ENCODE measurements around a stretch of chr6.

DNA sequence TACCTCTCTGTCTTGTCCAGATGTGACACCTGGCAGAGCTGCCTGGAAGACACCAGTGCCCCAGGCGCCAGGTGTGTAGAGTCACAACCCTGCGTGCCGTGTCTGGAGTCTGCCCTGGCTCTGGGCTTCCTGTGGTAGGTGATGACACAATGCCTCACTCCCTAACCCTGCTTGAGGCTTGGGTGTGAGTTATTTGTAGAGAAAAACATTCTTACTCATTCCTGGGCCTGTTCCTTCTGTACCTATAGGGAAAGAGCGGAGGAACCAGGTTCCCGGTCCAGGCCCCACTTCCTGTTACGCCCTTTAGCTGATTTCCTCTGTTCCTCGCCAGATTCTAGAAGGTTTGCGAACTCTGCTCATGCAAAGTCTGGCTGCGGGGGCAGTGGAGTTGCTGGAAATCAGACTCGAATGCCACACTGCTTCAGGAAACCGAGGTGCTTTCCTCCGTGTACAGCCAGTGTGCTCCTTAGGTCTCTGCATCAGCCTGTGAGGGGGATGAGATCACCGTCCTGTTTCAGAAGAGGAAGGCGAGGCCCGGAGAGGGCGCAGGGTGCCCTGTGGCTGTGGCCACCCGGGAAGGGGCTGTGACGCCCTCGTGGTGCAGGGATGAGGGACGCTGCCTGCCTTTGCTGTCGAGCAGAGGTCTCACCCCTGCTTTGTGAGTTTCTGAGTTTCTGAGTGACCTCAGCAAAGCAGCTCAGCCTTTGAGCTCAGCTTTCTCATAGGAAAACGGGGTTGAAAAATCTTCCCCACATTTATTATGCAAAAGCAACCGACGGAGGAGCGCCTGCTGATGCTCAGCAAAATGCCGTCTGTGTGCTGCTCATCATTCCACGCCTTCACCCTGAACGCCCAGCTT is 67.0 kb upstream of the DUSP22 start:
- PRO-cap, 4 experiments: no peak in any of the 4 experiments
- RAMPAGE, long total RNA, 2 experiments: no peak in any of the 2 experiments
- RRBS: 76% methylated on average over 3 of the region's 28 CpGs

- PRO-cap, 4 experiments: no peak in any of the 4 experiments
- RAMPAGE, long total RNA, 2 experiments: no peak in any of the 2 experiments
- RRBS: no CpG with 5 or more reads among the region's 4 CpGs
These were observed 20.9 kb downstream of the DUSP22 start for GRCh38 chr6:312969-313766.

GRCh38 chr6:347181-347691 is 44.3 kb upstream of the IRF4 start:
- PRO-cap, 4 experiments: no peak in any of the 4 experiments
- RAMPAGE, long total RNA, 2 experiments: no peak in any of the 2 experiments
- RRBS: no CpG with 5 or more reads among the region's 5 CpGs

DNA sequence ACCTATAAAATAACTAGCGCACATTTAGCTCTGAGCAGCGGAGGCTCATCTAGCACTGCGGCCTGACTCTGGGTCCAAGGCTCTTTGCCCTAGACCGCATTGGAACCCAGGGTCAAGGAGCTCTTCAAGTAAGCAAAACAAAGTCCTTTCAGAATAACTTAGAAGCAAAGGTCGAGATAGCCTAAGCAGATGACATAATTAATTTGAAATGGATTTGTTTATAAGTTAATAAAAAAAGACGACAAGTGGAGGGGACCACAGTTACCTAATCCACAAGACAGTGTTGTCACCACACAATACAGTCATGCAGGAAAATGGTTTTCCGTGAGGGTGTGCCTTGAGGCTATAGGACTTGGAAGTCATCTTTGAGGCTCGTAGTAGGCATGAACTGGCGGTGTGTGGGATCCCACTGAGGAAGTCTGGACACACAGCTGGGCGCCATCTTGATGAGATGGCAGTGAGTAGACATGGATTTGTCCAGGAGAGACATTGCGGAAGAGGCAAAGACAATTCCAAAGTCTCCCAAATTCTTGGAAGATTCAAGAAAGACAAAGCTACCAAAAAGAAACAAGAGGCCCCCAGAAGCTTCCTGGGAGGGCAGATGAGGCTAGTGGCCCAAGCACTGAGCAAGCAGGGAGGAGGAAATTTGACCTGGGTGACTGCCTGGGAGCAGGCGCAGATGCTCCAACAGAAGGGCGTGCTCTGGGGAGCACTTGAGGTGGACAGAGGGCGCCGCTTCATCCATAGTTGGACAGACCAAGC is 29.0 kb upstream of the IRF4 start:
- PRO-cap, 4 experiments: no peak in any of the 4 experiments
- RAMPAGE, long total RNA, 2 experiments: start-site peak on the plus strand in 1 of 2 experiments, centred at positions 354 to 469 of the sequence, 5 reads per replicate
- RRBS: no CpG with 5 or more reads among the region's 15 CpGs

GRCh38 chr6:390969-391467 is 534 bp upstream of the IRF4 start:
- PRO-cap, 4 experiments: no peak in any of the 4 experiments
- RAMPAGE, long total RNA, 2 experiments: no peak in any of the 2 experiments
- RRBS: 0% methylated on average over 3 of the region's 27 CpGs

DNA sequence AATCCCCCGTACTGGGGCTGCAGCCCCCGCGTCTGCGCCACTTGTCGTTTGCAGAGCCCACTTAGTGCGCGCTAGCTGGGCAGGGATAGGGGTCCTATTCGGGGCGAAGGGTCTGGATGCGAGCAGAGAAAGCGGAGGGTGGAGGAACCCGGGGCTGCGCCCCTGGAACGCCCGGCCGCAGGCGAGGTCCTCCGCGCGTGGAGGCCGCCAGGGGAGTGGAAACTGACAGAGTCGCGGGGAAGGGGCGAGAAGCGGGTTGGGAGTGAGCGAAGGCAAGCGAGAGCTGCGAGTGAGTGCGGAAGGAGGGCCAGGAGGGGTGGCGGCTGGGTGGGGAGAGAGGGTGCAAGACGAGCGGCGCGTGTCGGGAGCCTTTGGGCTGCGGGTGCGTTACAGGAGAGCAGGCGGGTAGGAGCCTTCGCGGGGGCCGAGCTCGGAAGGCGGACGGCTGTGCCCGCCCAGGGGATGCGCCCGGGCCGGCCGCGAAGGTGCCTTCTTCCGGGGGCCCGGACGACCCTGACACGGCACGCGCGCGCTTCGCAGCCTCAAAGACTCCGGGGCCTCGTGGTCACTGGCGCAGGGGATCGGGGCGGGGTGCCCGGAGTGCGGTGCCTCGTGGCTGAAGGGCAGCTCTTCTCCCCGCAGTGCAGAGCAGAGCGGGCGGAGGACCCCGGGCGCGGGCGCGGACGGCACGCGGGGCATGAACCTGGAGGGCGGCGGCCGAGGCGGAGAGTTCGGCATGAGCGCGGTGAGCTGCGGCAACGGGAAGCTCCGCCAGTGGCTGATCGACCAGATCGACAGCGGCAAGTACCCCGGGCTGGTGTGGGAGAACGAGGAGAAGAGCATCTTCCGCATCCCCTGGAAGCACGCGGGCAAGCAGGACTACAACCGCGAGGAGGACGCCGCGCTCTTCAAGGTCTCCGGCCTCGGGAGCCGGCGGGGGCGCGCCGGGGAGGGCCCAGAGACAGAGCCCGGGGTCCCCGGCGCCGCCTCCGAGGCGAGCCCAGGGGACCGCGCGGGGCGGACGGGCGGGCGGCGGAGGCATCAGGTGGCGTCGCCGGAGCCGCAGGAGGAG is 1.2 kb downstream of the IRF4 start:
- PRO-cap, 4 experiments: no peak in any of the 4 experiments
- RAMPAGE, long total RNA, 2 experiments: no peak in any of the 2 experiments
- RRBS: 5% methylated on average over 46 of the region's 126 CpGs

DNA sequence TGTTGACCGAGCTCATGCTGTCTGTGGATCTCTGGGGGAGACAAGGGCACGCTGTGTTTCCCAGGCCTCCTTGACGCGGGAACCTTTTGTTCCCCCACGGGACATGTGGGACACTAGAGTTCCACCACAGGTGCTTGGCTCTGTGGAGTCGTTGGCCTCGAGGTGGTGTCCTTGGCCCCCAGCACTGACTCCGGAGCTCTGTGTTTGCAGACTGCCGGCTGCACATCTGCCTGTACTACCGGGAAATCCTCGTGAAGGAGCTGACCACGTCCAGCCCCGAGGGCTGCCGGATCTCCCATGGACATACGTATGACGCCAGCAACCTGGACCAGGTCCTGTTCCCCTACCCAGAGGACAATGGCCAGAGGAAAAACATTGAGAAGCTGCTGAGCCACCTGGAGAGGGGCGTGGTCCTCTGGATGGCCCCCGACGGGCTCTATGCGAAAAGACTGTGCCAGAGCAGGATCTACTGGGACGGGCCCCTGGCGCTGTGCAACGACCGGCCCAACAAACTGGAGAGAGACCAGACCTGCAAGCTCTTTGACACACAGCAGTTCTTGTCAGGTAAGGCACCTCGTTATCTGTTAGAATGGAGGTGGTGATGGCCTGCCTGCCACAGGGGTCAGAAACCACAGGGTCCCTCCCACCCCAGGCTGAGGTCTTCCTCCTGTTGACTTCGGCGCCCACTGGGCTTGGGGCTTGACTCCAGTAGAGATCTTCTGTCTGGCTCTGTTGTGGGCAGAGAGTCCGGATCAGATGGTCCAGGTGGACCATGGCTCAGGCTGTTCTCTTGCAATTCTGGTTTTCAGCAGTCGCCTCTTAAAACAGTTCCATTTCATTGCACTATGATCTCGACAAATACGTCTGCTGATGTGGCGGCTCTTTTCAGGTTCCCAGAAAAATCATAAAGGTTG is 9.9 kb downstream of the IRF4 start:
- PRO-cap, 4 experiments: no peak in any of the 4 experiments
- RAMPAGE, long total RNA, 2 experiments: no peak in any of the 2 experiments
- RRBS: 90% methylated on average over 5 of the region's 32 CpGs

DNA sequence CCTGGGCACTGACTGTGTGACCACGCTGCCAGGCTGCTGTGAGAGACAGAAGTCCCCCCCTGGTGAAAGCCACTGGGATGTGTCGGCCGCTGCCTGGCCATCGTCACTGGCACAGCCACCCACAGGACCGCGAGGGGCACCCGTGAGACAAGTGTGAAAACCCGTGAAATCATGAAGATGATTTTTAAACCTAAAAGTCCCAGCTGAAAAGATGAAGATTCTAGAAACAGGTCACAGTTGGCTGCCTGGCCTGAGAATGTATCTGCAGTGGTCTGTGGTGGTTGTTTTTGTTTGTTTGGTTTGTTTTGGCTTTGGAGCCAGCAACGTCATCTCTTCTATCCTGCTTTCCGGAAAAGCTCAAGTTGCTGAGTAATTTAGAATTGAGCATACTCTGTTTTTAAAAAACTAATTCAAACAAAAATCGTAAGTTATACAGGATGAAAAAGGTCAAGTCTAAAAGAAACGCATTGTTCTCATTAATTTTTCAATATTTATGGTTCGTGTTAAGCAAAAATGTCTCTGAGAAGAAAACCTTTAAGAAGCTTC is 94.7 kb downstream of the HUS1B start:
- PRO-cap, 4 experiments: peak in 2 of 4 experiments; most common minus-strand start position 264 of the sequence (in 2)
- RAMPAGE, long total RNA, 2 experiments: no peak in any of the 2 experiments
- RRBS: no CpG with 5 or more reads among the region's 13 CpGs

GRCh38 chr6:617278-618057 is 39.4 kb downstream of the HUS1B start:
- PRO-cap, 4 experiments: no peak in any of the 4 experiments
- RAMPAGE, long total RNA, 2 experiments: no peak in any of the 2 experiments
- RRBS: no CpG with 5 or more reads among the region's 14 CpGs

GRCh38 chr6:1312438-1313053 is 648 bp downstream of the FOXQ1 start:
- PRO-cap, 4 experiments: no peak in any of the 4 experiments
- RAMPAGE, long total RNA, 2 experiments: no peak in any of the 2 experiments
- RRBS: 5% methylated on average over 15 of the region's 73 CpGs

GRCh38 chr6:1363552-1364457 is 25.6 kb upstream of the FOXF2 start:
- PRO-cap, 4 experiments: peak in 1 of 4 experiments; most common plus-strand start chr6:1363839 (in 1)
- RAMPAGE, long total RNA, 2 experiments: no peak in any of the 2 experiments
- RRBS: no CpG with 5 or more reads among the region's 15 CpGs

- PRO-cap, 4 experiments: no peak in any of the 4 experiments
- RAMPAGE, long total RNA, 2 experiments: no peak in any of the 2 experiments
- RRBS: no CpG with 5 or more reads among the region's 10 CpGs
These were observed 3.7 kb upstream of the FOXF2 start for GRCh38 chr6:1385750-1385994.

DNA sequence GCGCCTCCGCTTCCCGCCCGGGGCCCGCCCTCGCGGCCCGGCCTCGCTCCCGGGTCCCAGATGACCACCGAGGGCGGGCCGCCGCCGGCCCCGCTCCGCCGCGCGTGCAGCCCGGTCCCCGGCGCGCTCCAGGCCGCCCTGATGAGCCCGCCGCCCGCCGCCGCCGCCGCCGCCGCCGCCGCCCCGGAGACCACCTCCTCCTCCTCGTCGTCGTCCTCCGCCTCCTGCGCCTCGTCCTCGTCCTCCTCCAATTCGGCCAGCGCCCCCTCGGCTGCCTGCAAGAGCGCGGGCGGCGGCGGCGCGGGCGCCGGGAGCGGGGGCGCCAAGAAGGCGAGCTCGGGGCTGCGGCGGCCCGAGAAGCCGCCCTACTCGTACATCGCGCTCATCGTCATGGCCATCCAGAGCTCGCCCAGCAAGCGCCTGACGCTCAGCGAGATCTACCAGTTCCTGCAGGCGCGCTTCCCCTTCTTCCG is 548 bp downstream of the FOXF2 start:
- PRO-cap, 4 experiments: no peak in any of the 4 experiments
- RAMPAGE, long total RNA, 2 experiments: no peak in any of the 2 experiments
- RRBS: 4% methylated on average over 26 of the region's 75 CpGs

- PRO-cap, 4 experiments: no peak in any of the 4 experiments
- RAMPAGE, long total RNA, 2 experiments: no peak in any of the 2 experiments
- RRBS: no CpG with 5 or more reads among the region's 15 CpGs
These were observed 12.9 kb downstream of the FOXF2 start for GRCh38 chr6:1402365-1402659.

DNA sequence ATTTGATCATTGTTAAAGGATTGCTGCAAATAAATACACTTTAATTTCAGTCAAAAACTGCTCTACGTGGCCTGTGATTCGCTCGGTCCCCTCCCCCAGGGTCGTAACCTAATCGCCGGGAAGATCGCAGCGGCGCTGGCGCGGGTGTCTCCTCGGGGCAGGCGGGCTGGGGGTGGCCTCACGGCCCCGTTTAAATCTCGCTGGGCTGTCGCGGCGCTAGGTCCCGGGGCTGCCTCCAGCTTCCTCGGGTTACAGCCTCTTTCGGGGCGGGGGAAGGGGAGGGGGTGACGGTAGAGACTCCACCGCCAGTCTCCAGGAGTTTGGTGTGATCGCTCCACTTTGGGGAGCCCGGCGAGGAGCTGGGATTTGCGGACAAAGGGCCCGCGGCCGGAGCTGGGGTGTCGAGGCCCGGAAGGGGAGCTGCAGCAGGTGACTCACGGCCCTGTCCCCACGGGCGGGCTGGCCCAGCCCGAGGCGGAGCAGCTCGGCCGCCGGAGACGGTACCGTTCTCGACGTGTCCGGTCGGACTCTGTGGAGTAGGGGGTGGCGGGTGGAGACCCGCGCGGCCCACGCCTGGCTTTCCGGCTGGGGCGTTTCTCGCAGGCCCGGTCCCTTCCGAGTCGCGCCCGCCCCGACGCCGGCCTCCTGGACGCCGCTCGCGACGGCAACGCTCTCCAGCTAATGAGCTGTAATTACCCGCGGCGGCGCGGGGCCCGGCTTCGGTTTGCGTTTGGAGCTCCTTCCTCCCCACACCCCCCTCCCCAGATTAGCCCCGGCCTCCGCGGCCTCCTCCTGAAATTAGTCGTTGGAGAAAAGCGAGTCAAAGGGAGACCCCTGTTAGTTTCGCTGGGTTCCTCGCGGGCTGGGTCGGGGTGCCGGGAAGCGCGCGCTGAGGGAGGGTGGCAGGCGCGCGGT is 4.4 kb downstream of the FOXC1 start:
- PRO-cap, 4 experiments: peak in 1 of 4 experiments; most common minus-strand start position 531 of the sequence (in 1)
- RAMPAGE, long total RNA, 2 experiments: no peak in any of the 2 experiments
- RRBS: 14% methylated on average over 60 of the region's 94 CpGs

GRCh38 chr6:1614756-1615116 is 5.0 kb downstream of the FOXC1 start:
- PRO-cap, 4 experiments: peak in 2 of 4 experiments; most common minus-strand start chr6:1614865 (in 2)
- RAMPAGE, long total RNA, 2 experiments: no peak in any of the 2 experiments
- RRBS: 38% methylated on average over 11 of the region's 44 CpGs

DNA sequence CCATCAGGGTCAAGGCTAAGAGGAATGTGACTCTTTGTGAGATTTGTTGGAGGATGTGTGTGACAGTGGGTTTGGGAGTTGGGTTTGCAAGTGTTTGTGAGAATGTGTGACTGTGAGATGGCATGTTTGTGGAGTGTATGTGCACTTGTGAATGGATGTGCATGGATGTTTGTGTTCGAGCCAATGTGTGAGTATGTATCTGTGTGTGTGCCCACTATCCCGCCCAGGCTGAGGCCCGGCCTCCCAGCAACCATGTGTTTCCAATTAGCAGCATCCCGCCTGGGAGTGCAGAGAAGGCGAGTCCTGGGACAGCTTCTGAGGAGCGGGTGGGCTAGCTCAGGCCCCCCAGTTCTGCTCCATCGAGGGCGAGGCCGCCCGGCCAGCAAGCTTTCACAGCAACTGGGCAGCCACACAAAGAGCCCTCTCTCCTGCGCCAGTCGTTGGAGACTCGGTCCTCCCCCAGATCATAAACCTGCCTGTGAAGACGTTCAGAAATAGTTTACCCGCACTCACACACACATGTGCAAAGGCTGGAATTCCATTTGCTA is 12.7 kb downstream of the FOXC1 start:
- PRO-cap, 4 experiments: no peak in any of the 4 experiments
- RAMPAGE, long total RNA, 2 experiments: no peak in any of the 2 experiments
- RRBS: no CpG with 5 or more reads among the region's 15 CpGs

GRCh38 chr6:1623925-1624394 is 14.2 kb downstream of the FOXC1 start:
- PRO-cap, 4 experiments: no peak in any of the 4 experiments
- RAMPAGE, long total RNA, 2 experiments: no peak in any of the 2 experiments
- RRBS: 40% methylated on average over 20 of the region's 40 CpGs

GRCh38 chr6:1718226-1718785 is 108.6 kb downstream of the FOXC1 start:
- PRO-cap, 4 experiments: no peak in any of the 4 experiments
- RAMPAGE, long total RNA, 2 experiments: no peak in any of the 2 experiments
- RRBS: no CpG with 5 or more reads among the region's 11 CpGs

GRCh38 chr6:1778585-1778995 is 168.9 kb downstream of the FOXC1 start:
- PRO-cap, 4 experiments: peak in 1 of 4 experiments; most common plus-strand start chr6:1778787 (in 1)
- RAMPAGE, long total RNA, 2 experiments: no peak in any of the 2 experiments
- RRBS: no CpG with 5 or more reads among the region's 9 CpGs

Data from uterus (tissue), 7 donors.